ENCODE data around the genes PCYT1B, MAGEB18 and MAGEB6B.

DNA sequence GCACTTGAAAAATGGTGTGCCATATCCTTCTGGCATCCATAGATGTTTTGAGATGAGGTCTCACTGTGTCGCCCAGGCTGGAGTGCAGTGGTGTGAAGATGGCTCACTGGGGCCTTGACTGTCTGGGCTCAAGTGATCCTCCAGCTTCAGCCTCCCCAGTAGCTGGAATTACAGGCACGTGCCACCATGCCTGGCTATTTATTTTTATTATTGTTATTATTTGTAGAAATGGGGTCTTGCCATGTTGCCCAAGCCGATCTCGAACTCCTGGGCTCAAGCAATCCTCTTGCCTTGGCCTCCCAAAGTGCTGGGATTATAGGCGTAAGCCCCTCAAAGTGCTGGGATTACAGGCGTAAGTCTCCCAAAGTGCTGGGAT, 15.6 kb downstream of the RPS6KA3 start:
- RRBS: no CpG with 5 or more reads among the region's 6 CpGs

DNA sequence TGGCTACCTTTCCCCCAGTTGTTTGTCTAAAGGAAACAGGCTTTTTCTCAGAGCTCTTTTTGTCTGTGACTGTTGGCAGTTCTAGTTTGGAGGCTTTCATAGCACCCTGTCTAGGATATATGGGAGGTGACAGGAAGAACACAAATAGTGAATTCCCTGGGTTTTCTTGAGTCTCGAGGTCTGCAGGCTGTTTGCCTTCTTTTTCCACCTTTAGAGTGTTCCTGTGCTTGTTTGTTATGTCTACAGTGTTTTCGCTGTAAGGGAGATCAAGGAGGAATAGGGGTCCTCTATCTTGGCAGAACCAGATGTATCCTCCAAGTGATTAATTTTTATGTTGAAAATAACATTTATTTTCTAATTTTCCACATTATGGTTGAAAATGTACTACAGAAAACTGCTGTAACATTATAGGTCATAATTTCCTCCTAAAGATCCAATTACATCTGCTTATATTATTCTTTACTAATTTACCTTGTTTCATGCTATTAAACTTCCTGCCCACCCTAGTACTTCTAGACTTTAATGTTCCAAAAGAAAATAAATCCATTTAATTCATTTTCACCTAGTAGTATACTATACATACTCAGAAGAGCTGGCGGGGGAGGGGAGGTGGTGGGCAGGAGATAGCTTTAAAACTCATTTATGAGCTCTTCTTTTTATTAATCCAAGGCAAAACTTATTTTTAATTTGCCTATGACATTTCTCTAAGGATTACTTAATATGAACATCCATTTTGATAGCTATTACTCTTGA, 13.2 kb downstream of the RPS6KA3 start:
- RRBS: no CpG with 5 or more reads among the region's 3 CpGs

DNA sequence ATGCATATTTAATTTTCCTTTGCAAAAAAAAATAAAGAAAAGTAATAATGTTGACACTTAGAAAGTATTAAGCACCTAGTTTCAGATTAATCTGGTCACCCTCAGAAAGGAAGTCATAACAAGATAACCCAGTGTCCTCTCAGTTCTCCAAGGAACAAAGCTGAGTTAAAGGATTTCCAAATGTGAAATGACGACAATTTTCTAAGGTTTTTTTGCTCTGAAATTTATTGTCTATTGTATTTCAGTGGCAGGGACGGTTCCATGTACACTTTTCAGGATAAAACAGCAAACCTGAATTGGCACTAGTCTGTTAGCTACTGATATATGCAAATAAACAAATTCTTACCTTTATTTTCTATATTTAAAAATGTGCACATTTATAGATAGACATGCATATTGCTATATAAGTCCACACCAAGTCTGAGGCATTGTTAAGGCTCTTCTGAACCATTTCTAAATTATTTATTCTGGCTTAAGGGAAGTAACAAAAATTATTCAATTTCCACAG, 196.2 kb upstream of the CNKSR2 start:
- RRBS: no CpG with 5 or more reads among the region's 2 CpGs

GRCh38 chrX:21883123-21883893, 27.5 kb downstream of the YY2 start:
- RRBS: no CpG with 5 or more reads among the region's 9 CpGs

GRCh38 chrX:22105367-22105798, 73.3 kb downstream of the PHEX start:
- RRBS: no CpG with 5 or more reads among the region's 3 CpGs

- RRBS: no CpG with 5 or more reads among the region's 11 CpGs
Measured at GRCh38 chrX:23504012-23504651, 163.2 kb upstream of the PRDX4 start.

DNA sequence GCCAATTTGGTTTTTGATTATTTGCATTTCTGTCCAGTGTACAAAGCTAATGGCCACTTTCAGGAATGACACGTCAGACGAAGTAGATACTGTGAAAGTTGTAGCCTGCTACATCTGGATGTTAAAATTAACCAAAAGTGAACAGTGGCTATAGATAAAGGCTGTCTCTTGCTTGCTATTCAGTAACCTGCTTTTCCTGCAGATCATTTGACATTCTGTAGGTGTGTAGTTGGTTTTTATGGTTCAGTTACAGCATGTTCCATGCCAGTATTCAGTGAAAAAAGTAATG, 1.1 kb downstream of the PRDX4 start:
- RRBS: no CpG with 5 or more reads among the region's 2 CpGs

DNA sequence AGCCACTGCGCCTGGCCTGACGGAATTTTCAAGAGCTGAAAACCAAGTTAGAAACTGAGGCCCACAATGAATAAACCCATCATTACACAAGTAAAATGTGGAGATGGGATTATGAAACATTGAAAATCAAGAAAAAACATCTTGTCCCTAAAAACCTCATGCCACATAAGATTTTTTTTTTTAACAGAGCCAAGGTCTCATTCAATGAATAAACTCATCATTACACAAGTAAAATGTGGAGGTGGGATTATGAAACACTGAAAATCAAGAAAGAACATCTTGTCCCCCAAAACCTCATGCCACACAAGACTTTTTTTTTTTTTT, 4.1 kb downstream of the SAT1 start:
- RRBS: no CpG with 5 or more reads among the region's 2 CpGs

GRCh38 chrX:23804522-23804822, 21.5 kb downstream of the SAT1 start:
- RRBS: no CpG with 5 or more reads among the region's 2 CpGs

DNA sequence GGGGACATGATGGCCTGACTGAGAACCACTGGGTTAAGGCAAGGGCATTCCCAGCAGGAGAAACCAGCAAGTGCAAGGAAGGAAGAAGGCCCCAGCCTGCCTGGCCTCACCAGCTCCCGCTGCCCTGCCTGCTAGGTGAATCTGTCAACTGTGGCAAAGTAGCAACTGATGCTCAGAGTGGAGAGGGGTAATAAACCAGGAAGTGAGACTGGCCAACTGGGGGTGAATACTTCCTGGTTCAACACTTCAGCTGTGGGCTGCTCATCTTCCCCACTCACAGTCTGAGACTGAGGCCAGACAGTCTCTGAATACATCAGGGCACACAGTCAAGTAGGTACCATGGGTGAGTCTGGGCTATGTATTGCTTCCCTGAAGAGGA, 34.3 kb downstream of the SAT1 start:
- RRBS: no CpG with 5 or more reads among the region's 1 CpG

GRCh38 chrX:23845568-23845890, 62.2 kb downstream of the APOO start:
- RRBS: no CpG with 5 or more reads among the region's 1 CpG

GRCh38 chrX:24023908-24024267, 3.1 kb downstream of the KLHL15 start:
- RRBS: no CpG with 5 or more reads among the region's 9 CpGs

DNA sequence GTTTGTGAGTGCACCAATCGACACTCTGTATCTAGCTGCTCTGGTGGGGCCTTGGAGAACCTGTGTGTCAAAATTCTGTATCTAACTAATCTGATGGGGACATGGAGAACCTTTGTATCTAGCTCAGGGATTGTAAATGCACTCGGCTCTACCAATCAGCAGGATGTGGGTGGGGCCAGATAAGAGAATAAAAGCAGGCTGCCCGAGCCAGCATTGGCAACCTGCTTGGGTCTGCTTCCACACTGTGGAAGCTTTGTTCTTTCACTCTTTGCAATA, 4.3 kb upstream of the EIF2S3 start:
- RRBS: no CpG with 5 or more reads among the region's 3 CpGs

- RRBS: no CpG with 5 or more reads among the region's 7 CpGs
Measured at GRCh38 chrX:24292335-24292941, 21.4 kb downstream of the SUPT20HL2 start.

GRCh38 chrX:24395785-24396181, 35.3 kb downstream of the SUPT20HL1 start:
- RRBS: no CpG with 5 or more reads among the region's 4 CpGs

GRCh38 chrX:24646500-24647631, at the start of gene PCYT1B:
TSS of gene PCYT1B (minus strand) at chrX:24647347.
- RRBS: 5% methylated on average over 6 of the region's 37 CpGs

DNA sequence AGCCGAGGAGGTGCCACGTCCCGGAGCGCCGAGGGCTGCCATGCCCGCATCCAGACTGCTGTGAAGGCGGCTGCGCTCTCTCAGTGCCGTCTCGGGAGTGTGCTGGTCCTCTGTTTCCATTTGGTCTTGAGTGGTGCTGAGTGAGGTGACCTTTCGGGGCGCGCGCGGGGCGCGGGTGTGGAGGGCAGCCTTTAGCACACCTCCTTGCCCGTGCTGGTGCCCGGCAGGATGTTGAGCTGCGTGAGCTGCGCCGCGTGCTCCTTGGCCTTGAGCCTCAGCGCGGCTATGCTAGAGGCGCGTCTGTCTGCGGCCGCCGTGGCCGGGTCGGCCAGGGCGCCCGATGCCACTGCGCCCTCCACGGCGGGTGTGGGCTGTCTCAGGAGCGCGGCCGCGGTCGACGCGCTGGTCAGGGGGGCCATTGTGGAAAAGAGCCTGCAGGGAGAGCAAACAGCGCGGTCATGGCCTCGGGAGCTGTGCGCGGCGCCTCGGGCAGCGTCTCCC, 11.2 kb downstream of the ARX start:
- RRBS: 98% methylated on average over 5 of the region's 52 CpGs

DNA sequence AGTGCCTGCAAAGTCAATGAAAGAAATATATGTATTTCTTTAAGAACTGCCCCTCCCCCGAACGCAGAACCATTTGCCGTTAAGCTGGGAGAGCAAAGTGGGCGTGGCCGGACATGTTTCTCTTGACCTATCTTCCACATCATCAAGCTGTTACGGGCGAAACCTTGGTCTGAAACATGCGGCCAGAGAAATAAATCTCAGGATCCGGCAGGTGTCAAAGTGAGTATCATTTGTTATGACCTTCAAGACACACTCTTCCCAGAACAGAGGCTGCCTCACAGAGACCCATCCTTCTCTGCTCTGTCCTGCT, at the start of gene MAGEB18:
Gene MAGEB18 (plus strand): TSS at position 95 of the 310 bp plus-strand sequence.
- RRBS: 38% methylated on average over 3 of the region's 9 CpGs

DNA sequence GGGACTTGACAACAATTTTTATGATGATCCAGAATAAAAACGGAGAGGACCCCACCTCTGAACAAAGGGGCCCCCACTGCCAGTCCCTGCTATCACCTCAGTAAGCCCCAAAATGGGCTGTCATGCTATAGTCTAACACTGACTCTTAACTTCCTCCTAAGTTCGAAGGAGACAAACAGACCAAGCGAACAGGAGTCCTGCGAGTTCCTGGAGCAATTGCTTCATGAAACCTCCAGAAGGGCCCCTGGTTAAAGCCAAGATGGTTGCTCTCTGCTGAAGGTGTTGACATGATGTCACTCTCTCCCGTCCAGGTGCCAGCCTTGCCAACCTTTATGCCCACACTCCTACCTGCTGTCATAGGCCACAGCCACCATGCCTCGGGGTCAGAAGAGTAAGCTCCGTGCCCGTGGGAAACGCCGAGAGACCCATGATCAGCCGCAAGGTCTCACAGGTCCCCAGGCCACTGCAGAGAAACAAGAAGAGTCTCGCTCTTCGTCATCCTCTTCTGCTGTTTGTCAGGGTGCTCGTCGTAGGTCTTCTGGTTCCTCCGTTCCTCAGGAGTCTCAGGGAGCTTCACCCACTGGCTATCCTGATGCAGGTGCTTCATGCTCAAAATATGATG, at the start of gene MAGEB6B:
Gene MAGEB6B (plus strand): TSS at position 373 of the 622 bp plus-strand sequence.
- RRBS: no CpG with 5 or more reads among the region's 16 CpGs

- RRBS: no CpG with 5 or more reads among the region's 3 CpGs
Measured at GRCh38 chrX:28481078-28481468, 106.2 kb upstream of the IL1RAPL1 start.

All from SK-N-MC (cell line).